ENCODE measurements around a stretch of chr1.

DNA sequence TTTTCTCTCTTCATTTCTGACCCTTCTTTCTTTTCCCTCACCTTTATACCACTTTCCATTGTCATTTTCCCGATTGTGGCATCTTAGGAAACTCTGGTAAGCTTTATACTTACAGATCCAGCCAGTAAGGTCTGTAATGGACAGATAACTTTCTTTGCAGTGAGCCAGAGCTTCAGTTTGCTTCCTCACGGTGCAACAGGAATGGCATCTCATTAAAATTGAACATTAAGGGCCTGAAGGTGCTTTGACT, 171.5 kb downstream of the SYT2 start:
- PRO-cap = no peak

GRCh38 chr1:202590726-202591462, 119.4 kb downstream of the SYT2 start:
- PRO-cap = no peak

GRCh38 chr1:202623021-202623386, 87.2 kb downstream of the SYT2 start:
- PRO-cap = no peak

DNA sequence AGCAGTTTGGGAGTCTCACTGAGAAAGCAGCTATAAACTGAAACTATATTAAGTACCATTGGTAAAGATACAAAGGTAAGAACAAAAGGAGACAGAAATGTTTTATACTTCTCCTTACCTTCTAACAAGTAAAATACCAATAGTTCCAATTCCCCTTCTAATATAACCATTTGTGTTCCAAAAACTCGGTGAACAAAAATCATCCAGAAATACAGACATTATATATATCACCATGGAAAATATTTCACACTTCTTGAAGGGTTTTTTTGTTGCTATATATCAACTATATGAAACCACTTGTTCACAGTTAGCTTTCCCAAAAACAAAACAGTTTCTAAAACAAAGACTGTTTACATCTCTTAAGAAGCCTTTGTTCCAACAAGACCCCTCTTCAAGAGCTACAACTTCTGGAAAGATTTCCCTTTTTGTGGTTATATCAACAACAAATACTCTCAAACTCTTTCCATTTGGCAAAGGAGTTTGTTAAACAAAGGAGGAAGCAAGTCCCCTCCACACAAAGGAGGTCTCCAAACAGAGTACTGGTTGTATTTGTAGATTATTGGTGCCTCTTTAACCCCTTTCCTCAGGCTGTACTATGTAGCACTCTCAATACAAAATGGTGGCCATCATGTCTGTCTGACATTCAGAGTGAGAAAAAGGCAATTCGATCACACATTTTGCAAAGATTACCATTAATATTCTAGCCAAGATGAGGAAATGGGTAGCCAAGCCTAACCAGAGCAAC, 2.6 kb downstream of the KDM5B start:
- PRO-cap = no peak

- PRO-cap = no peak
Measured at GRCh38 chr1:202862660-202863107, 26.3 kb downstream of the RABIF start.

- PRO-cap = no peak
Measured at GRCh38 chr1:202940835-202941881, 14.1 kb upstream of the KLHL12 start.

GRCh38 chr1:202968718-202969304, 1.8 kb upstream of the CYB5R1 start:
- PRO-cap = no peak

DNA sequence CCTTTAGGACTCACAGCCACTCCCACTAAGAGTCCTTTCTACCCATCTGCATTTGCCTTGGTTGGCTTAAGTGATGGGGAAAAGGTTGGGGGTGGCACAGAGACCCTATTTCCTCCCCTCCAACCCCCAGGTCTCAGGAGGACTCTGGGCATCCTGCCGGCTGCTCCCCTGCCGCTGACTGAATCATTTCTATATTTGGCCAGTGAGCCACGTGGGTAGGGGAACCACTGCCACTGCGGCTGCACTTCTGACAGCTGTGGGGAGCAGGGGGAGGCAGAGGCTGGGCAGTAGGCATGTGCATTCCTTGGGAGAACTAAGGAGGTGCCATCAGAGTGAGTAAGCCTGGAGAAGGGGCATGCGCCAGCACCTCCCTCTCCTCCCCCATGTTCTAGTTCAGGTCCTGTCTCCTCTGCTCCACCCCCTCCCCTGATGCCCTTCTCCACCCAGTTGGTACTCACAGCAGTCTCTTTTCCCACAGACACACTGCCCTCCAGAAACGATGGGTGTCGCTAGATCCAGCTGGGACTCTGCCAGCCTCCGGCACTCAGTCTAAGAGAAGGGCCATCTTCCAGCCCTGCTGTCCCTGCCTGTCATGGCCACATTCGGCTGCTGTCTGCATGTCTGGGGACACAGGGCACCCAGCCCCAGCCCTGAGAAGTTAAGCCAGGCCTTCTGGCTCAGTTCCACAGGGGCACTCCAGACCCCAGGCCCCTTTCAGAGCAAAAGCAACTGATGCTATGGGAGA, 12.0 kb downstream of the PPFIA4 start:
- PRO-cap = no peak

DNA sequence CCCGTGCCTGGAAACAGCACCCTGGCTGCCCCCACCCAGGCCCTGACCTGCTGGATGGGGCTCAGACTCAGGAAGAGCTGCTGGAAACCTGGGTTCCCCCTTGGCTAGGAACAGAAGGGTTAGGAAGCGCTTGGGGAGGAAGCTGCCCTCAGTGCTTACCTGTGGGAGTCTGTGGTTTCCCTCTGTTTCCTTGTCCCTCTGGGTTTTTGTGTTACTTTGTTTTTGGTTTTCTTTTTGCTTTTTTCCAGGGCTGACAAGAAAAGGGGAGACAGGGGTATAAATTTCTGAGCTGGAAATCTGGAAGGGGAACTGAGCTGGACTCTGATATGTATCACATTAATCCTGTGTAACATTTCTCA, 28.0 kb upstream of the BTG2 start:
- PRO-cap = no peak

- PRO-cap = no peak
Measured at GRCh38 chr1:203288507-203289119, 16.7 kb upstream of the BTG2 start.

DNA sequence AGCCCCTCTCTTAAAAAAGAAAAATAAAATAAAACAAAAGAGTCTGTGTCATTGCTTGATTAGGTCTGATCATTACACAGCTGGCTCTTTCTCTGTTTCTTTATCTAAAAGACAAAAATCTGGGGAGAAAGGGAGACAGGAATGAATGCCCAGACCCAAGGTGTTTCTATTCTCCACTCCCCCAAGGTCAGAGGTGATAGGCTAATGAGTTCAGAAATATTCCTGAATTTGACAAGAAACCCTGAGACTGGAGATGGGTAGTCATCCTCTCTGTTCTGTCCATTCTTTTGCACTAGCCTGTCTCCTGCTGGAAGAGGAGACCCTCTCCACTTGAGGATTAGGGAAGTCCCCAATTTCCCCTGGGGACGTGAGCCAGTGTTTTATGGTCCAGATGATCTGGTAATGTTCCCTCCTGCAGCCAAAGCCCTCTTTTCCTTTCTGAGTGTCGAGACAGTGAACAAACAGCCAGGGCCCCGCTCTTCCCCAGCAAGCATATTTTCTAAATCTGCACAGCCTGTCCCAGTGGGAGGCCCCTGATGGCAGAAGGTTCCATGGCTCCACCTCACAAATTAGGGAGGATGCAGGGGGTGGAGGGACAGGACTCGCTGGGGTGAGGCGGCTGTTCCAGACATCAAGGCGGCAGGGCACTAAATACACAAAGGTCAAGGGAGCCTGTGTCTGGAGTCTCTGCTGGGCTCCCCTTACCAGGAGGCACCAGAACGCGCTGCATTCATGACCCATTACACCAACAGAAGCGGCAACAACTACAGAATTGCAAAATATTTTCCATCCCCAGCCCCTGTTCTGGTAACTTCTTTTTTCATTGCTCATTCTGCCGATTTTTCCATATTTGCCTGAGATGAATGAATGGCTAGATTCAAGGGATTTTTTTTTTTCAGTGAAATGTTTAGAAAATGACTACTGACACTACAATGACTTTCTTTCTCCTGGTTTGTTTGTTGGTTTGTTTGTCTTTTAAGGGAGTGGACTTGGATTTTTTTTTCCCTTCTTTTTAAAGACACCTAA, 27.2 kb upstream of the PRELP start:
- PRO-cap = unidirectional peak, minus-strand start at position 756 of the sequence

DNA sequence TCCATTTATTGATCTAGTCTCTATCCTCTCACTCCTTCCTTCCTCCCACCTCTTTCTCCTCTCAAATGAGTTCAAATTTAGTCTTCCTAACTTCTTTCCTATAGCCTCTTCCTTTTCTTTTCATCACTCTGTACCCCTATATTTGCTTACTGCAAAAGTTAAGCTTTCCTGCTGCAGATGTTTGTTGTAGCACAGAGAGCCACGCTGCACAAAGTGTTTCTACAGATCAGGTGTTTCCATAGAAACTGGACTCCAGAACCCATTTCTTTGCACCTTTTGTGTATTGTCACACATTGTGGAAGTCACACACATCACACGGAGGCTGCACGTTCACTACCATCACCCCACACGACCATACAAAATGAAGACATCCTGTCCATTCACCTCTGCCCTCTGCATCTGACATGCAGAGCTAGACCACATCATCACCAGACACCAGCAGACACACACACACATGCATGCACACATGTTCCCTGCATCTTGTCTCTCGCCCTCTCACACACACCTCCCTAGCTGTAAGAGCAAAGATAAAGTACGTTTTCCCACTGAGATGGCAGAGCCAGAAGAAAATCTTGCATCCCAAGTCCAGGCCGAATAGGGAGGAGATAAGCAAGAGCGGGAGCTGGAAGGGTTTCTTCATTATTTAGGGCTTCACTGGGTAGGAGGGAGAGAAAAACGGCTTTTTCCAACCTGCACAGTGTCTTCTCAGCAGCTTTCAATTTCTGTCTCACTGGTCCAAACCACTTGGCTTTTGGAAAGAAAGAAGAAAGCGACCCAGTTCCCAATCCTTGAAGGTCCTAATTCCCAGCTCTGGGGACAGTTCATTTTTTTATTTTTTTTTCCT, 625 bp downstream of the PRELP start:
- PRO-cap = no peak

DNA sequence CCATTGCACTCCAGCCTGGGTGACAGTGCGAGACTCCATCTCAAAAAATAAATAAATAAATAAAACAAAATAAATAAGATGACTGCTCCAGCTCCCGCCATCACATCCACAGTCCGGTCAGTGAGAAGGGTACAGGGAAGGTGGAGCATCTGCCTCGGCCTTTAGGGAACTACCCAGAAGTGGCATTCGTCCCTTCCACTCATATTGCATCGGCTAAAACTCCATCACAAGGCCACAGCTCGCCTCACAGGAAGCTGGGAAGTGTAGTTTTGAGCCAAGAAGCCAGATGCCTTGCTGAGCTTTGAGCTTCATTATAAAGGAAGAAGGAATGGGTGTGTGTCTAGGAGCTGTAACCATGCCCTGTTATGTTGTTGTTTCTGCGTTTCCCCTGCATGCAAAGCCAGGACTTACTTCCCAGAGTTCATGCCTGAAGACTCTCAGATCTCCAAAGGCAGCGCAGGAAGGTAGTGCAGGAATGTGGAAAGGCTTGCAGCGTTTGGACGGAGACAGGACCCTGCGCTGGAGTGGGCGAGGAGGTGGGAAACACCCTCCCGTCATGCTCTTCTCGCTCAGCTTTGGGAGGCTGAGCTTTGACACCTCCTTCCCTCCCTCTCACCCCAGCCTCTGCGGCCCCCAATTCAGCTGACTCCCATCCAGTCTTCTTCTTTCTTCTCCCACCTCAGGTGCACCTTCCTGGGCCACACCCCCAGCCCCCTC, 61.2 kb downstream of the OPTC start:
- PRO-cap = no peak

DNA sequence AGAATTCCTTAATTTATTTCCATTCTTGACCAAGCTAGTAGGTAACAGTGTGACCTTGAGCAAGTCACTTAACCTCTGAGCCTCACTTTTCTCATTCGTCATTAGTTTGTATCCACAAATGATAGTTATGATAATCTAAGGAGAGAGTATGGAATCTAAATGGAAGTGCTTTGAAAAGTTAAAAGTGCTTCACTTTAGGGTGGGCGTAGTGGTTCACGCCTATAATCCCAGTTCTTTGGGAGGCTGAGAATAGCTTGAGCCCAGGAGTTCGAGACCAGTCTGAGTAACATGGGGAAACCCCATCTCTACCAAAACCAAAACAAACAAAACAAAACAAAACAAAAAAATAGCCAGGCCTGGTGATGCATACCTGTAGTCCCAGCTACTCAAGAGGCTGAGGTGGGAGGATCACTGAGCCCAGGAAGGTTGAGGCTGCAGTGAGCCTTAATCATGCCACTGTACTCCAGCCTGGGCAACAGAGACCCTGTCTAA, 22.7 kb downstream of the ATP2B4 start:
- PRO-cap = no peak

GRCh38 chr1:203699379-203699876, 65.6 kb upstream of the LAX1 start:
- PRO-cap = no peak

DNA sequence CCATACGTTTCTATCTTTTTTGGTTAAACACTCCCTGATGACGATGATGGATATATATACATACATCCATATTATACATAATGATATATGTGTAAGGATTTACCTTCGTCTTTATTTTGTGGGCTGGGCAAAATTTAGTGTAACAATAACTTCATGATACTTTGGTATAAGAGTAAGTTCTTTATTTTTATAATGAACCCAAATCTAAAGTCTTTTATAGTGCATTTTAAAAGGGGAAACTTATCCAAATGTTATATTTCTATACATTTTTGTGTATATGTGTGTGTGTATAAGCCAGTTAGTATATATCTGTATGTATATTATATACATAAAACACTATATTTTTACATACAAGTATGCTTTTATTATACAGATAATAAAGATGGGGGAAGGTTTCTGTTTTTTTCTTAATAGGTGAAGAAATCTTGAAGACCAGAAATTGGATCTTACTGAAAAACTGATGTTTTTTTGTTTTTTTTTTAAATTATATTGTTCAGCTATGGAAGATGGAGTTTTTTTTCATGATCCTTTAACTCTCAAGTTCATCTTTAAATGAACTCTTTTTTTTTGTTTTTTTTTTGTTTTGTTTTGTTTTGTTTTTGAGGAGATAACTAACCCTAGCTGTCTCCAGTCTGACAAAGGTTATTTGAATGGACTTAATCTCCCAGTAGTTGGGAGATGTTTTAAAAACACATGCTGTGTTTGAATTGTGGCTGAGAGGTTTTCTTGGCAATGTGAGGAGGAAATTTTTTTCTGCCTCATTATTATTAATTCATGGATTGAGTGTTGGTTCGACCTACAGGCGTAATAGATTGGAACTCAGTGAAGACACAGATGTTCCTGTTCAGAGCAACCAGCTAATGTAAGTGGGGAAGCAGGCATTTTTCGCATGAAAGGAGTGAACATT, 7.0 kb downstream of the ZBED6 start:
- PRO-cap = no peak

DNA sequence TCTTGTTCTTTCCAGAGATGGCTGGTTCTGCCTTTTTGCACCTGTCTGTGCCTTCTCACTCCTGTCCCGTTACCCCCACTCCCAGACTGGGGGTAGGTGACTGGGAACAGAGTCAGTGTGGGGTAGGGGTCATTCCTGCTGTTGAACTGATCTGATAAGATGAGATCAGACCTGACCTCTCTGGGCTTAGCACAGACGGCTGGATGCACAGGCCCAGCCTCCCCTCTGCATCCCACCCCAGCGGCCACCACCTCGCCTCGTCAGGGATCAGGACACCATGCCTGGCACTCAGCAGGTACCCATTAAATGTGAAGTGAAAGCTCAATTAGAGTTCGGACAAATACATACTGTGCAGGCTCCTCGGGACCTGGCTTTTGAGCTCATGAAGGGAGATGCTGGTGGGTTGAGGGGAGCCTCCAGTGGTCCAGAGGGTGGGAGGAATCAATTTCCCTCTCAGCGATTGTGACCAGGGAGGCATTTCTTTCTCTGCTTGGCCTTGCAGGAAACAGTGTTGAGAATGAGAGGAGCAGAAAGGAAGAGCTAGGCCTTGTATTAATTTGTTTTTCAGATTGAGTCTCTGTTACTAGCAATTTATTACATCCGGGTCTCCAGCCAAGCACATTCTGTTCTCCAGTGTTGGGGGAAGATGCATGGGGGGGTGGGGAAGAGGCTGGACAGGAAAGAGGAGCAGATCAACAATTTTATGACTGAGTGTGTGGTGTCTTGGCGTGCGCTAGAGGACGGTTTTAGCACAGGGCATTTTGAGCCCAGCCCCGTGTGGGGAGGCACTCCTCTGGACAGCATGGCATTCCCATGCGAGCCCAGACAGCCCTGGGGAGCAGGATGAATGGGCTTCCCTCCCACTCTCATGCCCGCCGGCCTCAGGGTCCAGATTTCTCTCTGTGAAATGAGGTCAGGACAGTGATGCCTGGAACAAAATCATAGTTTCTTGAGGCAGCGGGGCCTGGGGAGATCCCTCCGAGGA, 15.9 kb downstream of the SOX13 start:
- PRO-cap = no peak

DNA sequence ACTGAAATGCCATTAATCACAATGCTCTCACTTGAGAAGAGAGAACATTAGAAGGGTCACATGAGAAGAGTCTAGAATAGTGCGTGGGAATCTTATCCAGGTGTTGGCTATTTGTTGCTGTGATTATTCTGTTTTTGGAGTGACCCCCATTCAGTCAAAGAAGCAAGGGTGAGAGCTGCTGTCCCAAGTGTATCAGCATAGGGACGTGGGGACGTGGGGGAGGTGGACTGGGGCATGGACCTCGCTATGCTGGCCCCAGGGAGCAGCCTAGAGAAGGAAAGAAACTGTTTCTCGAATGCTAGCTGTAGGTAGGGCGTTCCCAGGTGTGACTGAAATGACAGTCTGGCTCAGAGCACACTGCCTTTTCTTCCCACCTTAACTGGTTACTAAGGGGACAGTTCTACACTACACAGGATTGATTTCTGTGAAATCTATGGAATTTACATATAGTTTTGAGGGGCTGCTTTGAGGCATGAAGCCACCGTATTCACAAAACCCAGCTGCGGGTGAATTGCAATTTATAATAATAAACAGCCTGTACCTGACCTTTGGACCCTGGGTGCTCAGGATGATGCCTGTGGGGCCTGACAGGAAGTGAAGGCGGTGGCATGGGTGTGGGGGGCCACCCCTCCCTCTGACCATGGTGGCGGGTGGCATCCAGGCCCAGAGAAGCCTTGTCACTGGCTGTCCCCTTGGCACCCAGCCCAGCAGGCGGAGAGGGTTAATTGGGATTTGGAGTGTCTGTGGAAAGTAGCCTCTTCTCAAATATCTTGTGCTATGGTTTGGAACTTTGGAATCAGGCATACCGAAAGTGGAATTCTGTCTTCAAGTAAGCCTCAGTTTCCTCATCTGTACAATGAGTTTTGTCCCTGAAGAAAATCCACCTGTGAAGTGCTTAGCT, 20.2 kb downstream of the SOX13 start:
- PRO-cap = no peak

- PRO-cap = no peak
Measured at GRCh38 chr1:204152438-204153004, 677 bp upstream of the ETNK2 start.

DNA sequence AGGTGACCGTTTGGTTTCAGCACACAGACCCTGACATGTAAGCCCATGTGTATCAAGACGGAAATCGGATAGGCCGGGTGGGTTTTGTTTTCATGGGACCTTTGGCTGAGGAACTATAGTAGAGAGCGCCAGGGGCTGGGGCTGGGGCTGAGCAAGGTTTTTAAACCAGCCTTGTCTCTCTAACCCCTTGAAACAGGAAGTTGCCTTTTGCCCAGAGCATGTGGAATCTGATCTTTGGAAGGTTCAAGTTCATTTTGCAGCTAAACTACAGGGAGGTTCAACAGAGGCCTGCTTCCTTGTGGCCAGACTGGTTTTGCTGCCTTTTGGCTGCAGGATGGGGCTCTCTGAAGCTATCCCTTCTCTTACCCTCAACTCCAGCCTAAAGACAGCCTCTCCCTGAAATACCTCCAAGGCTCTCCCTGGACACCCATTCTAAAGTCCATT, 12.5 kb upstream of the GOLT1A start:
- PRO-cap = no peak